Measurements from ENCODE around the gene BLM.

DNA sequence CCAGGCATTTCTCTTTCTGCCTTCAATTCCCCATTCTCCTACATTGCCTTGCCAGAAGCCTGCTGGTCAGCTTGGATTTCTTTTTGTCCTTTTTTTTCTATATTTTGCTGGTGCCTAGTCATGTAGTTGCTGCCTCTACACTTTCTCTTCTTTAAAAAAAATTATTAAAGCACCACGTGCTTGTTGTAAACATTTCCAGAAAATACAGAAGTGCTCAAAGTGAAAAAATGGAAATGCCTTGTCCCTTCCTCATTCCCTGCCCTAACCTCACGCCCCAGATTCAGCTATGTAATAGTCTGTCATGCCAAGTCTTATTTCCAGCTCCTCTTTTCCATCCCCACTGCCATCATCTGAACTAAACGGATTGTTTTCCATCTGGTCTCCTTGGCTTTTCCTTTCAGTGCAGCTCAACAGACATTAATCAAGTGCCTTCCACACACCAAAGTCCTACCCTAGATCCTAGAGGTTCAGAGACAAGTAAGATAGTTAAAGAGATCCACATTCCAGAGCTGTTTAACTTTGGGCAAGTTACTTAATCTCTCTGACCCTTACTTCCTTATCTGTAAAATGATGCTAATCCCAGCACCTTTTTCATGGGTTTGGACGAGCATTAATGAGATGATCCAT lies 15.5 kb downstream of the ZNF774 start:
- RRBS, result no CpG with 5 or more reads among the region's 4 CpGs

GRCh38 chr15:90414741-90415010 lies 26.6 kb downstream of the IQGAP1 start:
- RRBS, result no CpG with 5 or more reads among the region's 6 CpGs

DNA sequence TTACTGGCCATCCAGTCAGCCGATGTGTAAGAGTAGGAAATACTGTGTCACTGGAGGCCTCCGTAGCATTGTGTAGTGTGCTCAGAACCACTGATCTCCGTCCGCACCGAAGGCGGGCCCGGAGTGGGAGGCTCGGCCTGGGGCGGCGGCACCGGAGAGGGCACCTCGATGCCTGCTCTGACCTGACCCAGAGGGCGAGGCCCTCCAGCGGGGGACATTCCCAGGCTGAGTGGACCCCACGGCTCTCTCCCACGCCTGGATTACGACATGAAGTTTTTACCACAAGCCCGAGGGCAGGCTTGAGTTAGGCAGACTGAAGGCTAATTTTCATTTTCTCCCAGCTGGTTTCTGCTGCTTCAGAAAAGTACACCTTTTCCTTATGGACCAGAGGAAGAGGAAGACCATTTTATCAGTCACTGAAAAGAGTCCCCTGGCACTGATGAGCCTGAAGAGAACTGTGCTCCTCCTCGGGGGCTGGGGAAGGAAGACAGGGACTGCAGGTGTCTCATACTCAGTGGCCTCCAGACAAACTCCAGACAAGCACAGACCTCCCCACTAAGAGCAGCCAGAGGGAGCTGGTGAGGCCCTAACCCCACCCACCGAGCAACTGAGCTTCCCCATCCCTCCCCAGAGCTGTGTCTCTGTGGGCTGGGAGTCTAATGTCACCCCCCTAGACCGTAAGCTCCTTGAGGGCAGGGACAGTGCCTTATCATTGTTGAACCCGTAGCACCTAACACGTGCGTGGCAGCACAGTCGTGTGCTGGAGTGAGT lies 74.5 kb upstream of the BLM start:
- RRBS, result no CpG with 5 or more reads among the region's 25 CpGs

DNA sequence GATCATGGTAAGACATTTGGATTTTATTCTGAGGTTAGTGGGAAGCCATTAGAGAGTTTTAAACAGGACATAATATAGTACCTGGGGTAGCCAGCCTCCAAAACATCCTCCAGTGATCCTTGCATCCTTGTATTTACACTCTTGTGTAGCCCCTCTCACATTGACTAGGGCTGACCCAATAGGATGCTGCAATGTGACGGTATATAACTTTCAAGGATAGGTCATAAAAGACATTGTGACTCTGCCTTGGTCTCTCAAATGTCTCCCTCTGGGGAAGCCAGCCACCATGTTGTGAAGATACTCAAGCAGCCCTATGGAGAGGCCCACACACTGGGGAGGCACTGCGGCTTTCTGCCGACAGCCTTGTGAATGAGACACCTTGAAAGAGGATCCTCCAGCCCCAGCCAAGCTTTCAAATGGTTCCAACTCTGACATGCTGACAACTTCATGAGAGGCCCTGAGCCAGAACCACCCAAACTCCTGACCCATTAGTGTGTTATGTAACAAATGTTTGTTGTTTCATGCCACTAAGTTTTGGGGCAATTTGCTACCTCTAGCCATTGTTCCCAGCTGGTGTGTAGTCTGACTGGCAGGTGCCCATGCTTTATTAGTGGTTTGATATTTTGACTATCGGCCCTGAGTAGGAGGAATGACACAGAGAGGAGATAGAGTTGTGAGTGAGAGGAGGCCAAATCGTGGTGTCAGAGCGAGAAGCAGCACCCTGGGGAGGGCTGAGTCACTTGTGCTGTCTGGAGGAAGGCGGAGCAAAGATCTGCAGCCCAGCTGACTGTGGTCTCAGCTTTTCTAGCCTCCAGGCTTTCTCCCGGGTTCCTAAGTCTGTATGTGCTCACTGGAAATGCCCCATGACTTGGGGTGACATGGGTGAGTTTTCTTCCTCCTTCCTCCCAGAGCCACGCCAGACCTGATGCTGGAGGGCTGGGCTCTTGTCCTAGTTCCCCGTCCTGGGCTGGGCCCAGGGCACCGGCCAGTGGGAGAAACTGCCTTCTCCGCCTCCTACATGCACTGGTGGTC lies 56.9 kb upstream of the BLM start:
- RRBS, result no CpG with 5 or more reads among the region's 12 CpGs

DNA sequence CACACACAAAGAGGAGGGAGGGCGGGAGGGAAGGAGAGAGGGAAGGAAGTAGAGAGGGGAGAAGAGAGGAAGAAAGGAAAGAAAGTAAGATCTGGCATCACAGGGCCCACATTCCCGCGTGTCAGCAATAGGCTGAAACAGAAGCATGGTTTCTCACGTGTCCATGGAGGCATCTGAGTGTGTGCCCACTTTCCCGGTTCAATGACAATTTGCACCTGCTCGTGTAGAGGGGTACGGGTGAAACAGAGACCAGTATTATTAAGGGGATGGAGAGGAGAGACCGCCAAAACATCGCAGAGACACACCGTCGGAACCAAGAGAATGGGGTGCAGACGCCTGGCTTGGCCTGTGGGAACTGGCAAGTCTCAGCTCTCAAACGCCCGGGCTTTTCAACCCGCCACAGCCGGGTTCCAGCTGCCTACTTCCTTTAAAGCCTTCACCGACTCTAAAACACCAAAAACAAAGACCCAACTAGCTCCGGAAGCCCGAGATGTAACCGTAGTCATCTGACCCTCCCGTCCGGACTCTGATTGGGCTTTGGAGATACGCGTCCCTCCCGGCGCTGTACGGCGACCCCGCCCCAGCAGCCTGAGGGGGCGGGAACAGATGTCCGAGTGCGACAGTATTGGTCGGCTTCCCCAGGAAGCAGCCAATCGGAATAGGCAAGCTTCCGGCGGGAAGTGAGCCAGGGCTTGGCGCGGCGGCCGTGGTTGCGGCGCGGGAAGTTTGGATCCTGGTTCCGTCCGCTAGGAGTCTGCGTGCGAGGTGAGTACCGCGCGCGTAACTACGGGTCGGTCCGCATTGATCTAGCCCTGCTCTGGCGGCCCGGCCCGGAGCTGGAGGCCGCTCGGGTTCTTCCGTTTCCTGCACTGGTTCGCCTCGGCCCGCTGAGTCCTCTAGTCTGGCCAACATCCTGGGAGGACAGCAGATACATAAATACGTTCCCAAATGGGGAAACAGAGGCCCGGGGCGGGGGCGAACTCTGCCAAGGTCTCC lies at the start of gene BLM:
Gene BLM (plus strand): TSS at position 671 of the 996 bp plus-strand sequence.
- RRBS, result 5% methylated on average over 8 of the region's 67 CpGs

DNA sequence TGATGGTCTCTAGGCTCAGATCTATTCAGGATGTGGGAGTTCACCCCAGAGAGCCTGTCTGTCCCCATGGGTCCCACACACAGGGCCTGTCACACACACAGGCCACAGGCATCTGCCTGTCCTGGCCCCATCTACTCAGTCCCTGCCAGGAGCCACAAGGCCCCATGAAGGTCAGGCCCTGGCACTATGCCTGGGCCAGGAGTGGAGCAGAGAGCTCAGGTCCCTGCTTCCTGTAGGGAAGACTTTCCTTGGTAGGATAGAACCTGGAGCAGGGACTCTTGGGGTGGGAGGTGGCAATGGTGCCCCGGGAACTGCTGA lies 49.0 kb upstream of the FURIN start:
- RRBS, result no CpG with 5 or more reads among the region's 1 CpG

DNA sequence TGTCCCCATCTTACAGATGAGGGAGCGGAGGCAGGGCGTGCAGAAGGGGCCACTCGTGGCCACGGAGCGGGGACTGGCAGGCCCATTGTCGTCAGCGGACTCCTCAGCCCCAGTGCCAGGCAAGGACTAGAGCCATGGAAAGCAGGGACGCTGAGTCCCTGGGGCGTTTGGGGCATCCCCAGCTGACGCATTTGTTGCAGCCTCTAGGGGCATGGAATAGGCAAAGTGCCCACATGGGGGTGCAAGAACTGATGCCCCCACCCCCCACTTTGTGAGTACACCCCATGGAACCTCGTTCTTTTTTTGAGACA lies 29.8 kb upstream of the FURIN start:
- RRBS, result no CpG with 5 or more reads among the region's 11 CpGs

GRCh38 chr15:90866136-90866753 lies 2.1 kb upstream of the FURIN start:
- RRBS, result no CpG with 5 or more reads among the region's 17 CpGs

- RRBS, result 3% methylated on average over 11 of the region's 22 CpGs
These were observed 3.5 kb downstream of the FURIN start for GRCh38 chr15:90871962-90872140.

GRCh38 chr15:90956319-90957074 lies 1.8 kb downstream of the RCCD1 start:
- RRBS, result 3% methylated on average over 11 of the region's 59 CpGs

DNA sequence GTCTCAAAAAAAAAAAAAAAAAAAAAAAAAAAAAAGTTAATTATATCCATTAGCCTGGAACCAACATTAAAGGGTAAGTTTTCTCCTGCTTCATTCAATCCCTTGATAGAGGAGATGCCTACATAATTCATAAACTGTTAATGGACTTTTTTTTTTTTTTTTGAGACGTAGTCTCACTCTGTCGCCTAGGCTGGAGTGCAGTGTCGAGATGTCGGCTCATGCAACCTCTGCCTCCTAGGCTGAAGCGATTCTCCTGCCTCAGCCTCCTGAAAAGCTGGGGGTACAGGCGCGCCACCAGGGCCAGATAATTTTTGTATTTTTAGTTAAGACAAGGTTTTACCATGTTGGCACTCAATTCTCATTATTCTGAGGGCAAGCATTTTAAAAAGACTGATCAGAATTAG lies 1.3 kb downstream of the PRC1 start:
- RRBS, result no CpG with 5 or more reads among the region's 7 CpGs

DNA sequence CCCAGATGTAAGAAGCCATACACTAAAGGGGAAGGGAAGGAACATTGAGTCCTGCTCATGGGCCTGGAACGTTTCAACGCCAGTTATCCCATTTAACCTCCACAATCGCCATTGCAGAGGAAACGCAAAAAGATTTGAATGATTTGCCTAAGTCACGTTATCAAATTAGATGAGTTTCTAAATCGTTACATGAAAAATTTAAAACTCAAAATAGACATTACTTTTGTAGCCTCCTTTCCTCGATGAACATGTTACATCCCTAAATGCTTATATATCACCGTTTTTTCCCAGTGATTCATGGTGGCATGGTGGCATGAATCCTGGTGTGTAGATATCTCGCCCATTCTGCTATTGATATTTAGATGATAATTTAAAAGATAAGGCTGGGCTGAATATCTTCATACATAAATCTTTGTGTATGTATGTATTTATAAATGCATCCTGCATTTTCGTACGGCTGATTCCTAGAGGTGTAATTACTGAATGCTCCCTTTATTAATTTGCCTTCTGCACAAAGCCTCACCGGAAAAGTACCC lies 741 bp upstream of the PRC1 start:
- RRBS, result no CpG with 5 or more reads among the region's 12 CpGs

DNA sequence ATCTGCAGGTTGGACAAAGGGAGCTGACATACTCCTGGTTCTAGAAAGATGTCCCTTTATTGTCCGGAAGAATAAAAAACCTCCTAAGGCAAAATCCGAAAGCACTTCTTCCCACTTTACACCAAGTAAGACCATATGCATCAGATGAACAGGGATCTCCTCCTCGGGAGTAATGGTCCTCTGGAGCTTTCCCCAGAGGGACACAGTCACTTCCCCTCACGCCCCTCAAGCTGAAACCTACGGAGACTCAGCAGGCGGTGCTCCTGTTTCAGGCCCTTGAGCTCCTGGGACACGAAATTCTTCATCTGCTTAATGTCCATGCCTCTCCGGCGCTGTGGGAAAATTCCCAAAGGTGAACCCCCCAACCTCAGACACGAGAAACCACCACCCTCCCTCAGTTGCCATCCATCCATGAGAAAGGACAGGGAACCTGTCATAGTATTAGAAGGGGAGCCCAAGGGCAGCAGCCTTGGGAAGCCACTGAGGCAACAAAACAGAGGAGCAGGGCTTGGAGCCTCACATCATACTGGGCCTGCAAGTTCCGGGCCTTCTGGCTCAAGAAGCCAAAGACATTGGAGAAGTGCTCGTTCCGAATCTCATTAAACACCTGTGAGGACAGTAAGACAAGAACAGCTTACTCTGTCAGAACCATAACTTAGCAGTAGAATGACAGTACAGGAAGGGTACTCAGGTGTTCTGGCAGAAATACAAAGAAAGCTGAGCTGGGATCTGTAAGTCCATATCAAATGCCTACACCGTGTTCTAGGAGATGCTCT lies 11.3 kb upstream of the PRC1 start:
- RRBS, result no CpG with 5 or more reads among the region's 14 CpGs

- RRBS, result no CpG with 5 or more reads among the region's 2 CpGs
These were observed 158.6 kb upstream of the SLCO3A1 start for GRCh38 chr15:91694916-91695216.

- RRBS, result no CpG with 5 or more reads among the region's 10 CpGs
These were observed 12.1 kb downstream of the SLCO3A1 start for GRCh38 chr15:91865458-91866066.

DNA sequence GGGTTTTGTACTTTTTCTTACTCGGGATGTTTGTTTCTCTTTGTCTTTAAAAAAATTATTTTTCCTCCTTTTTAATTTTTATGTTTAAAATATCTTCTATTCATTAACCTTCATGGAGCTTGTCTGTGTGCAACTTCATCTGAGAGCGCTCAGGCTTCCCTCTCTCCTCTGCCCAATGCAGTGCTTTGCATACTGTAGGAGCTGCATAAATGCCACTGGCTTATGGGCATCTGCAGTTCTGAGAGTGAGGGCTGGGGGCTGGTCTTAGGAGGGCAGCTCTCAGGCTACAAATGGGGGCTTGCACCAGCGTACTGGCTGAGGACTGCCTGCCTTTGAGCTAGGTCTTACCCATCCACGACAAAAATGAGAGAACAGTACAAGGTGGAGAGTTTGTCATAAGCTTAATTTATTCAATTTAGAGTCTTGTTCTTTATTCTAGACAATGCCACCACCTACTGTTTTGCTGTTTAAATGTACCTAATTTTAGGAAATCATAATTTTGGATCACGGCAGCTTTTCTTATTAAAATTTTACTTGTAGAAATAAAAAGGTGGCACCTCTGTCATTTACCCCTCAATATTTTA lies 88.2 kb downstream of the SLCO3A1 start:
- RRBS, result no CpG with 5 or more reads among the region's 5 CpGs

DNA sequence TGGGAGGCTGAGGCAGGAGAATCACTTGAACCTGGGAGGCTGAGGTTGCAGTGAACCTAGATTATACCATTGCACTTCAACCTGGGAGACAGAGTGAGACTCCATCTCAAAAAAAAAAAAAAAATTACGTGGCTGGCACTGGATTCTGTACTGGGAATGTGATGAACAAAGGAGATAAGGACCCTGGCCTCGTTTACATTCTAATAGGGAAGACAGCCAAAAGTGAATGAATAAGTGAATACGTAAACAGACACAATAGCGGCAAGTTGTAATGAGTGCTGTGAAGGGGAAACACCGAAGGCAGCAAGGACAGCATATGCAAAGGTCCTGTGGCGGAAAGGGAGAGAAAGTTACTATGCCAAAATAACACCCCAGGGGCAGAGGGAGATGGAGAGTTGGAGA lies 91.7 kb downstream of the SLCO3A1 start:
- RRBS, result no CpG with 5 or more reads among the region's 6 CpGs

DNA sequence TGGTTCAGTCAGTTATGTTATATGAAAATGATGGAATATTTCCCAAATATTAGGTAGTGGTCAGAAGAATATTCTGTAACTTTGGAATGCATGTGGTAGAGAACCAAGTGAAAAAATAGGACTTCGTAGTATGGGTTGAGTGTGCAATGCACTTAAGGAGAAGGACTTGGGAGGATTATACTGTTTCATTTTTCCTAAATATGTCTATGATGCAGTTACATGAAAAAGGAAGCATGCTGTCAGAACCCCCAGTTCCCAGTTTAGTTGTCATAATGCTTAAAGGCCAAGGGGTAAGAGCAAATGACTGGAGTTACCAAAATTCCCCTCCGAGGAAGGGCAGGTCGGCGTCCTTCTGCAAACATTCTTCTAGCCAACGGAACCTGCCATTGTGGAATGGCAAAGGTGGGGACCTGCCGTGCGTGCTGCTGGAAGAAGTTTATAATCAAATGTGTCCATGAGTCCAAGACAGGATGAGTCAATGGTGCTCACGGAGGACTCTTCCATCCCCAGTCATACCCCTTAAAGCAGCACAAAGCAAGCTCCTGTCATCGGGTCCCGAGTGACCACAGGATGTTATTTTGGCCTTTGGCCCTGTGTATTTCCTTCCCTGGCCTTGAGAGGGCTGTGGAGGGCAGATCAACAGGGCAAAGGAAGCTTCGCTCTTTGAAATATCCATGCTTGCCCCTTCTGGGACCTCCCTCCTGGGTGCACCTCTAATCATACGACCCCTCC lies 93.2 kb downstream of the SLCO3A1 start:
- RRBS, result no CpG with 5 or more reads among the region's 12 CpGs

GRCh38 chr15:92088630-92089018 lies 235.1 kb downstream of the SLCO3A1 start:
- RRBS, result no CpG with 5 or more reads among the region's 3 CpGs

- RRBS, result no CpG with 5 or more reads among the region's 11 CpGs
These were observed 248.2 kb downstream of the SLCO3A1 start for GRCh38 chr15:92101590-92102160.

All from non-pigmented ciliary epithelial cell (primary cell).